ENCODE results near the genes IFNA10, IFNA16, IFNA5 and IFNE.

DNA sequence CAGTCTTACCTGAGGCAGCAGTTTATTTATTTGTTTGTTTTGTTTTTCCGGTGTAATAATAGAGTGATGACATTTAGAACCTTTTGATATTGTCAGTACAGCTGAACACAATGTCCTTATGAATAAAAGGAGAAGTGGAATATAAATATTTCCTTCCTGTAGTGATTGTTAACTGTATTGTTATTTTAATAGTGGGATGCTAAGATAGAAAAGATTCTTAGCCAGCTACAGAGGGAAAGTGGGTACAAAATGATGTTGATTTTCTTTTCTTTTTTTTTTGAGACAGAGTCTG lies 34.7 kb downstream of the FOCAD start:
- RRBS, result no CpG with 5 or more reads among the region's 1 CpG

DNA sequence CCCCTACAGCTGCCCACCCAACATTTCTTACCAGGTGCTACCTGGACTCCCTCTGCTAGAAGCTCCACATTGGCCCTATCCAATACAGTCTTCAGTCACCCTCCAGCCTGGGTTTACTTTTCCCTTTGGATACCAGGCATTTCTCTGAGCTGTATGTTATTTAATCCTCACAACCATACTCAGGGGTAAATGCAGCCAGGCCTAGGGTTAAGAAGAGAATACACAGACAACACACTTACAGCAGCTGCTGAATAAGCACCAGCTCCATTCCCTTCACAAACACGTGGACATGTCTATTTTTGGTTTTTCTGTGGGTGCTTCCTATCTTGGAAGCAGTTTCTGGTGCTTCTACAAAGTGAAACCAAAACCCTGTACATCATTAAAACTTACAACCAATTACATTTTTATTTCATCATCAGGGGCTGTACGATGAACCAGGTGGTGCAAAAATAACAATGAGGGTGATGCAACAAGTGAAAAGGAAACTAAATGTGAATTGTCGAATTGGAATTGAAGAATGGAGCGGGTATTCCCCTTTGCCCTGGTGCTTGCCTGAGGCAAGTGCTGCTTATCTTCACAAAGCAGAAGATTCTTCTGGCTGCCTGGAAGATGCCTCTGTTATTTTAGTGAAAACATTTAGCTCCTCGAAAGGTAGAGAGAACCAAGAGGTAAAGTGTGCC lies 18.5 kb upstream of the IFNB1 start:
- RRBS, result no CpG with 5 or more reads among the region's 5 CpGs

DNA sequence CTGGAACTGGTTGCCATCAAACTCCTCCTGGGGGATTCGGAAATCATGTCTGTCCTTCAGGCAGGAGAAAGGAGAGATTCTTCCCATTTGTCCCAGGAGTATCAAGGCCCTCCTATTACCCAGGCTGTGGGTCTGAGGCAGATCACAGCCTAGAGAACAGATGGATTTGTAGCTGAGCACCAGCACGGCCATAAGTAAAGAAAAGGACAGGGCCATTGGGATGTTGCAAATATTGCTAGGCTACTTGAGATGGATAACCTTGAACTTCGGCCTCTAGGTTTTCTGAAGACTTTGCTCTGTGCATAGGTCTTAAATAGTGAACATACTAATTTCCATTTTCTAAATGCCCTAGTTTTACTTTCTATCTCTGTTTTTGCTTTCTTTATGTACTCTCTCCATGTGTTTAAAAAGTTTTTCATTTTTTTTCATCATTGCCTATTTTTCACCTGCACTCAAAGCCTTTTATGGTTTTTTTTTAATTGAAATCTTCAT lies at the start of gene IFNA10:
IFNA10 (minus strand) TSS at position 262 of the 492 bp plus-strand sequence.
- RRBS, result no CpG with 5 or more reads among the region's 3 CpGs

DNA sequence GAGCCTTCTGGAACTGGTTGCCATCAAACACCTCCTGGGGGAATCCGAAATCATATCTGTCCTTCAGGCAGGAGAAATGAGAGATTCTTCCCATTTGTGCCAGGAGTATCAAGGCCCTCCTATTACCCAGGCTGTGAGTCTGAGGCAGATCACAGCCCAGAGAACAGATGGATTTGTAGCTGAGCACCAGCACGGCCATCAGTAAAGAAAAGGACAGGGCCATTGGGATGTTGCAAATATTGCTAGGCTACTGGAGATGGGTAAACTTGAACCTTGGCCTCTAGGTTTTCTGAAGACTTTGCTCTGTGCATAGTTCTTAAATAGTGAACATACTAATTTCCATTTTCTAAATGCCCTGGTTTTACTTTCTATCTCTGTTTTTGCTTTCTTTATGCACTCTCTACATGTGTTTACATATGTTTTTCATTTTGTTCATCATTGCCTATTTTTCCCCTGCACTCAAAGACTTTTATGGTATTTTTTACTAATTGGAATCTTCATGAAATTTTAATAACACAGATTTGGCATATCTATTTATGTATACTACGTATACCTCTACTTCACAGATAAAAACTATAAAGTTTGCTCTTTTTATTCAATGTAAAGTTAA lies at the start of gene IFNA16:
IFNA16 (minus strand) TSS at position 229 of the 610 bp plus-strand sequence.
- RRBS, result no CpG with 5 or more reads among the region's 3 CpGs

DNA sequence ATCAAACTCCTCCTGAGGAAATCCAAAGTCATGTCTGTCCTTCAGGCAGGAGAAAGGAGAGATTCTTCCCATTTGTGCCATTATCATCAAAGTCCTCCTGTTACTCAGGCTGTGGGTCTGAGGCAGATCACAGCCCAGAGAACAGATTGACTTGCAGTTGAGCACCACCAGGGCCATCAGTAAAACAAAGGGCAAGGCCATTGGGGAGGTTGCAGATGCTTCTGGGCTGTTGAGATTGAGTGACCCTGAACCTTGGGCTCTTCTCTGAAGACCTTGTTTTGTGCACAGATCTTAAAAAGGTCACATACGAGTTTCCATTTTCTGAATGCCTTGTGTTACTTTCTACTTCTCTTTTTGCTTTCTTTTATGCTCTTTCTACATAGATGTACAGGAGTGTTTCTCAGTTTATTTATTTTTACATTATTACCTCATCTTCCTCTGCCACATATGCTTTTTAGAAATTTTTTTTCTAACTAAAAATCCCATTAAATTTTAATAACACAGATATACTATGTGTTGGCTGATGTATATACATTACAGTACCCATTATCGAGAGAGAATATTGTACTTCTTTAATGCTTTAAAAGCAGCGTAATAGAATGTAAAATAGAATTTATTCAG lies at the start of gene IFNA5:
IFNA5 (minus strand) TSS at position 258 of the 621 bp plus-strand sequence.
- RRBS, result no CpG with 5 or more reads among the region's 3 CpGs

GRCh38 chr9:21444033-21444806 lies 4.0 kb downstream of the IFNA1 start:
- RRBS, result no CpG with 5 or more reads among the region's 2 CpGs

DNA sequence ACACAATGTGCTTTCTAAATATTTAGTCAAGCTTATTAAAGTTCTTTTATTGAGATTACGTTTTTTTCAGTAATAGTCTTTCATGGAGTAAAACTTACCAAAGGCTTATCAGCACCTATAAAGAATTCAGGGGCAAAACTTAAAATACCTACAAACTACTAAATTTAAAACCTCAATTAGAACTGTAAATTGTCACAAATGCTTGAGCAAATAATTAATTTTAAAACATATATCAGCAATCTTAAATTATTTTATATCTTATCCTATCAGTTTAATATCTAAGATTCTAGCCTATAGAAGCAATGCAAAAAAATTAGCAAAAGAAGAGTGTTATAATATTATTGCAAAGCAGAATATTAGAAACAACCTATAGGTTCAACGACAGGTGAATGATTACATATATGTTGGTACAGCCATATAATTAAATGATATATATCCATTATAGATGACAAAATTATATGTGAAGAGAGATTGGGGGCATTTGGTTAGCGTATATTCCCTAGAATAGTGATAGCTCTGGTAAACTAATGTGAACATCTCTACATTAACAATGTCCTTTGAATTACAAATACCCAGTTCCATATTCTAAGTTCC lies at the start of gene IFNE:
IFNE (minus strand) TSS at position 283 of the 594 bp plus-strand sequence.
- RRBS, result no CpG with 5 or more reads among the region's 3 CpGs

DNA sequence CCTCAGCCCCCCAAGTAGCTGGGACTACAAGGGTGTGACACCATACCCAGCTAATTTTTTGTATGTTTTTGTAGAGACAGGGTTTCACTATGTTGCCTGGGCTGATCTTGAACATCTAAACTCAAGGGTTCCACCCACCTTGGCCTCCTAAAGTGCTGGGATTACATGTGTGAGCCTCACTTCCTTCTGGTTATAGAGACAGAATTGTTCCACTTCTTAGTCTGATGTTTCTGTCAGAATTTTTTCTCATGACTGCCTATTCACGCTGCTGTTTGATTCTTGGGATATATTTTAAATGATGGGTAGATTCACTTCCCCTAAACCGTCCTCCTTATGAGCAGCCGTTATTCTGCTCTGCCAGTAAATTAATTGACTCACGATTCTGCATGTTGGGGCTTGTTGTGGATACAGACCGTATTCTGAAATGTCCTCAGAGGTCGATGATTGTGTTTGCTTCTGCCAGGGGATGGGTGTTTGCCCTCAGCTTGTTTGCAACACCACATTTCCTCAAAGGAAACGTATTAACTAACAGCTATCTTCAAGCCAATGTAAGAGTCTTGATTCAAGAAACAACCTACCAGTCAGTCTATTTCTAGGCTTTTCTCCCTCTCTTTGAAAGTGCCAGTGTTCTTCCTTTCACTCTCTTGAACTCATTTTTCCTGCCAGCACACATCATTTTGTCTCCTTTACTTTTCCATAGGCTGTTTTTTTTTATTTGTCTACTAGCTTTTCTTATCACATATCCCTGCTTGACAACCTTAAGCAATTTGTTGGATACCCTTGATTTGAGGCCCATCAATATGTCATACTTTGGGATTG lies 31.1 kb downstream of the MTAP start:
- RRBS, result no CpG with 5 or more reads among the region's 7 CpGs

GRCh38 chr9:21964973-21965491 lies 9.6 kb downstream of the CDKN2A start:
- RRBS, result 10% methylated on average over 8 of the region's 32 CpGs

DNA sequence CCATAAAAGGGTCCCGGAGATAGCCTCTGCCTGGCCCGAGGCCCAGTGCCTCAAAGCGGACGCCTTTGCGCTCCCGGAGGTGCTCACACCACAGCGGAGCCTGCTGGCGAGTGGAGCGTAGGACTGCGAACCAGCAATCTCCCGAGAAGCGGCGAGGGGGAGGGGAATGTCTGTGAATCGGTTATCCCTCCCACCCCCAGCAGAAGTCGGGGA lies 9.2 kb downstream of the CDKN2A start:
- RRBS, result 5% methylated on average over 6 of the region's 15 CpGs

GRCh38 chr9:21986811-21987123 lies 12.1 kb upstream of the CDKN2A start:
- RRBS, result no CpG with 5 or more reads among the region's 2 CpGs

DNA sequence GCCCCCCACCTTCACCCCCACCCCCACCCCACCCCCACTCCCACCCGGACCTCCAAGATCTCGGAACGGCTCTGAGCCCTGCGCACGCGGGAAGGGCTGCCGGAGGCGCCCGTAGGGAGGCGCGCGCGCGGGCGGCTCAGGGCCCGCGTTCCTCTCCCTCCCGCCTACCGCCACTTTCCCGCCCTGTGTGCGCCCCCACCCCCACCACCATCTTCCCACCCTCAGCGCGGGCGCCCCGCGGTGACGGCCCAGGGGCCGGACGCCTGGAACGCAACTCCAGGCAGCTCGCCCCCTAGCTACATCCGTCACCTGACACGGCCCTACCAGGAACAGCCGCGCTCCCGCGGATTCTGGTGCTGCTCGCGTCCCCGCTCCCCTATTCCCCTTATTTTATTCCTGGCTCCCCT lies 14.6 kb downstream of the CDKN2B start:
- RRBS, result 4% methylated on average over 7 of the region's 40 CpGs

DNA sequence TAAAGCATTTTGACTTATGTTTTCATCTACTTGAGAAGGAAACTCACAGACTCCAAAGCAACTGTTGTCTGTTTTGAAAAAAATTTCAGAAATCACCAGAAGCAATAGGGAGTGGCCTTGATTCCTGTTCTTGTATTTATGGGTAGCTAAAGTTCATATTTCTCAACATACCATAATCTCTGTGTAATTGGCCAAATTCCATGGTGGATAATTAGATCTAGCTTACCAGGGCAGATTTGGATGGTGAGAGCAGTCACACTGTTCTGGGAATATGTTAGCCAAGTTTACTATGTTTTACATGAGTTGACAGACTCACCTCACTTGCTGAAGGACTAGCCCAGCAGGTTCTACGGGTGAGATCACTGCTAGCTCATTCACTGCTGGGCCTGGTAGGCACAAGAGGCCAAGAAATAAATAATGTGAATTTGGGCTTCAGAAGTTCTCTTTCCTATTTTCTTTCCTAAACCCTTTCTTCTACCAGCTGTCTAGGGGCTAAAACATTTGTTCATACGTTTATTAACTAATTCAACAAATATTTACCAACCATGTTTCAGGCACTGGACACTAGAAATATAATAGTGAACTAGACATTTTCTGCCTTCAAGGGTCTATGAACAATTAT lies 32.7 kb upstream of the CDKN2B start:
- RRBS, result no CpG with 5 or more reads among the region's 2 CpGs

DNA sequence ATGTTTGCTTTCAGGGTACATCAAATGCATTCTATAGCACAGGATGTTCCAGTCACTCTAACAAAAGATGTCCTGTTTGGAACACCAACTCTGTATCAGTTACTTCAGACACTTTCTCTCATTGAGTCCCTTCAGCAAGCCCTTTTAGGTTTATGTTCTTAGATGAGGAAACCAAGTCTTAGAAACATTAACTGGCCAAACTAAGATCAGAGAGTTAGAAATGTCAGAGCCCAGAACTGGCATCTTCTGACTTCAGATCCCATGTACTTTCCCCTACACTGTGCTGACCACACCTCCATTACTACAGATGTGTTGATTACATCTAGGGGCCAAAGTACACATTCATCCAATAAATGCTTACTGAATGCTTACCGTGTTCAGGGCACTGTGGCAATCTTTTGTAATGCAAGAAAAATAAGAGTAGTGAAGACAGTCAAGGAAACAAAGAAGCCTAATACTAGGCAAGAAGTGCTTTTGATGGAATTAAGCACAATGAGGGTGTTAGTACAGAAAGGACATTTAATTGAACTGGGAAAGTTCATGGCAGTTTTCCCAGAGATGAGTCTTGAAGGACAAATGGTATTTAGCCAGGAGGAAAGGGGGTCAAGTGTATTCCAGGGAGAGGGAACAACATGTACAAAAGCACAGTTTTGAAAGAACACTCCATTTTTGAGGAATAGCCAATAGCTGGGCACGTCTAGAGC lies 89.6 kb upstream of the CDKN2B start:
- RRBS, result no CpG with 5 or more reads among the region's 2 CpGs

DNA sequence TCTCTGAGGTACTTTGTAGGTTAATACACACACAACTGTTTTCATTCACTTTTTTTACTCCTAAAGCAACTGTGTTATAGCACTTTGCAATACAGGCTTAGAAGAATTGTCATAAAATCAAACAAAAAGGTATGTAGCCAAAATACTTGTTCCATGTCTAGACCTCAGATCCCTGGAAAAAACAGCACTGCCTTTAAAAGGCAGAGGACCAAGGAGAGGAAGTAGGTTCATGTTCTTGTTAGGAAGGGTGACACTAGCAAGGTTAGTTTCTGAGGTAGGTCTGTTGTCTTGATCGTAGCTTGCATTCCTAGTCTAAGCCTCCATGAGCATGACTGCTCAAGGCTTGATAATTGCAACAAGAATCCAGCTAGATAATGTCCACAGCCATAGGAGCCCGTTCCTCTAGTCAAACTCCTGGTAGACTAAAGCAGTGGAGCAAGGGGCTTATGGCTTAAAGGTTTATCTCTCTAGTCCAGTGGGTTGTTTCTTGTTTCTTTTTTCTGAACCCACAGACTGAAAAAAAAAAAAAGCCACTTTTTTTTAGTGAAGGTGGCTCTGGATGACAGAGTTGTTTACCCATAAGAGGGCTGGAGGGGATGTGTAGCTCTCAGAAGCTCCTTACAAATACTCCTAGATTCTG lies 2.1 kb downstream of the TEK start:
- RRBS, result no CpG with 5 or more reads among the region's 2 CpGs

GRCh38 chr9:27371179-27371627 lies 74.3 kb upstream of the EQTN start:
- RRBS, result no CpG with 5 or more reads among the region's 4 CpGs

- RRBS, result no CpG with 5 or more reads among the region's 4 CpGs
Measured at GRCh38 chr9:27421547-27422011, 102.5 kb upstream of the IFNK start.

DNA sequence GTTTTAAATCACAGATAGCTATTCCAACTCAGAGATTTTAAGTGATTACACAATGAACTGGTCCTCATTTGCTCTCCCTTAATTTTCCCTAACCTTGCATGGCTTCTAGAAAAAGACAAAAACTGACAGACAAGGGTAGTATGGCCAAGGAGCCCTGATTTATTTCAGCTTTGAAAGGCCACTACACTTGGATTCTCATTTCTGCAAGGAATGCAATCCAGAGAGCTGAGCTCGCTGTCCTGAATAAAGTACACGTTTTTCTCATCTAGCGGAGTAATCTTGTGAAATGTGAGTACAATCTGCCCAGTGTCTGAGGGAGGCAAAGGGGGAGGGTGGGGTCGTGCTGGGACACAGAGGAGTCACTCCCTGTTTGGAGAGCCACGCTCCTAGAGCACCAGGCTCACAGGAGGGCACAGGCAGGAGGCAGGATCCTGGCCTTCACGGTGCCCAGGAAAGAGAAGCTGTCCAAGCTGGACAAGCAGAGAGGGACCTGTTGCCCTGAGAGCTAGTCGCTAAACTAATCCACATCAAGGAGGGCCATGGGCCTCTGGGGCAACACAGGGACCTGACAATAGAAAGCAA lies 51.0 kb upstream of the IFNK start:
- RRBS, result no CpG with 5 or more reads among the region's 7 CpGs

GRCh38 chr9:27525957-27526417 lies 1.9 kb downstream of the IFNK start:
- RRBS, result no CpG with 5 or more reads among the region's 3 CpGs